Left cardiac atrium (tissue), 1 donor: ENCODE measurements around the gene CYB5RL.

DNA sequence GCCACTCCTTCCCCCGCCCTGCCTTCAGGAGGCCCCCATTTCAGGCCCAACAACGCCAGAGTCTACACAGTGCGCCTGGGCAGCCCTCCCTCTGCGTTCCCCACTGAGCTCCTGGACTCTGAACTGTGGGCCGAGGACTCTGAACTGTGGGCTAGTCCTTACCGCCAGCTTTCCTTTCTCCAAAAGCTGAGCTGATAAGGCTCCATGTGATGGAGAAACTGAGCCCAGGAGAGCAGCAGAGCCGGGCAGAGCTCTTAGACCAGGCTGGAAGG is 30.9 kb downstream of the PODN start:
- PRO-cap: no peak

- PRO-cap: no peak
Measured at GRCh38 chr1:53110275-53110924, 32.0 kb downstream of the SLC1A7 start.

GRCh38 chr1:53196962-53197682 is 498 bp downstream of the CPT2 start:
- PRO-cap: no peak

DNA sequence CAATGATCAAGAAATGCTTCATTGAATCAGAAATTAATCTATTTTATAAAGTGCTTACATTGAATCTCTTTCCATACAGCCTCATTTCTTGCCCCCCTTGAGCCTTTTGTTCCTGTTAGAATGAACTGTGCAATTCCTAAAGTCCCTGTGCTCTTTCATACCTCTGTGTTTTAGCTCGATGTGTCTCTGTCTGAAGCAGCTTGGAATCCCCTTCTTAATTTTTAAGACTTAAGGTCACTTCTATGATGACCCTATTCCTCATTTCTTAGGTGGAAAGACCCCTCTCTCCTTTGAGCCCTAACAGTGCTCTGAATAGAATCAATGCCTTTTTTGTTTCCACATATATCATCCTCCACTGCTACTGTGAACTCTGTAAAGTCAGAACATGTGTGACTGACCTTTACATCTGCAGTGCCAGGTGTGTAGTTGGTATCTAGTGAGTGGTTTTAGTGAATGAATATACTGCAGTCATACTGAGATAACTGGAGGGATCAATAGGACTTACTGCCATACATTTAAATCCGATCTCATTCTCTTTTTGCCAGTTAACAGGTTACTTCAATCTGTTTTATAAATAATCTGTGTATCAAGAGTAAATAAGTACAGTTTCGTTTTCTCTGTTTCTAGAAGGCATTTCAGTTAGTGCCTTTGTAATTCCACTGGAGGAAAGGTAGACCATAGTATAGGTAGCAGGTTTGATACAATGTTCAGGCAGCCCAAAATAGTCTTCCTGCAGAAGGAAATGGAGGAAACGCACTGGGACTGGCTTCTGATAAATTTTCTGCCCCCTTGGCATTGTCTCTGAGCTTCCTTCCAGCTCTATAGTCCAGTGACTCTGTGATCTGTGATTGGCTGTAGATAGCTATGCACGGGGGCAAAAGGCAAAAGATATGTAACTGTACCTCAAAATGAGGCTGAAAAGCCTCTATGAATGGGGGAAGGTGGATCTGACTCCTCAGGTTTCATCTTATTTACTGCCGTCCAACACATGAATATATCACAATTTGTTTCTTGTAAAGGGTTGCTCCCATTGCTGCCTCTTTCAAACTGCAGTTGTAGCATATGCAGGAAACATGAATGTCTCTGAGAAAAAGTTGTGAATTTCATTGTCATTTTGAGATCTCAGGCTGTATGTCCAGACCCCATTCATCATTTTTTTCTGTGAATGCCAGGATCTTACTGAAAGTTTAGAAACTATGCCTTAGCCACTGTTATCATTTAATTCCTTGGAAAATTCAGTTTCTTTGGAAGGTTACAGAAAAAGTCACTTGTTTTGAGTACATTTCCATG is 5.7 kb upstream of the MAGOH start:
- PRO-cap: no peak

GRCh38 chr1:53542118-53542579 is 83.0 kb downstream of the DMRTB1 start:
- PRO-cap: no peak

DNA sequence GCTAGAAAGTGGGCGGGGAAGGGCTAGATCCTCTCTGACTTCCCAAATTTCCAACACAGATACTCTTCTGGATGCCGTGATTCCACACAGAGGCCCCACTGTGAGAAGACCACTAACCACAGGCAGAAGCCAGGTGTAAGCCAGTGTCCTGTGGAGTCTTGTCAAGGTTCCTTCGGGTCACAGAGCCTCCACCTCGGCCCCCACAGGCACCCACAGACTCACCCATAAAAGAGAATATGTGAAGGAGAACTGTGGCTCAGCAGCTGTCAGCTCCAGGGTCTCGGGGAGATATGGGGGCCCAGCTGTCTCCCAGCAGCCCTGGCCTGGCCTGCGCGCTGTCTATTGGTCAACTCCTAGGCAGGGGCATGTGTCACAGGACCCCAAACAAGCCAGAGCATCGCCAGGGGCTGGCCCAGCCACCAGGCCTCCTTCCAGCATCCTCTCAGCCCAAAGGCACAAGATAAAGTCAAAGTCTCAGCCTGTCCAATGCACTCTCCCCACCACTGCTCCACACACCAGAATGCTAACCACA is 133.1 kb downstream of the DMRTB1 start:
- PRO-cap: unidirectional peak, minus-strand start at position 292 of the sequence

DNA sequence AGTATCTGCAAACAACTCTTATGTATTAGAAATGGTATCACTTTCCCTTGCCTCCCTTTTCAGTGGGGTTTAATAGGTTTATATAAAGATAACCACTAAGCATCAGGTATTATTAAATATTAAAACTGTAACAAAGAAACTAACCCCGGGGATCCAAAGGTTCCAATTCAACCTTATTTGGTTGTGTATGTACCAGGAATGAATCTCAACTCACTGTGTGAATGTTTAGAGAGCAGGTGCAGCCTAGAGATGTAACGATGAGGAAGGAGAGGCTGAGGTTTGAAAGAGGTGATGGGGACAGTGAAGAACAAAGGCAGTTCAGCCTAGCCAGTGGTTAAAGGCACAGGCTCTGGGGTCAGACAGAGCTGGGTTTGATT is 579 bp downstream of the YIPF1 start:
- PRO-cap: no peak

GRCh38 chr1:54199311-54200295 is at the start of gene CYB5RL:
Gene CYB5RL (minus strand): TSS chr1:54200030.
- PRO-cap: bidirectional peak, plus-strand start at chr1:54200194, minus-strand start at chr1:54200030

GRCh38 chr1:54216016-54216542 is 16.1 kb downstream of the MRPL37 start:
- PRO-cap: no peak

- PRO-cap: no peak
Measured at GRCh38 chr1:54229458-54230230, 29.7 kb downstream of the MRPL37 start.

- PRO-cap: no peak
Measured at GRCh38 chr1:54253444-54254211, 53.7 kb downstream of the MRPL37 start.

- PRO-cap: no peak
Measured at GRCh38 chr1:54324570-54325345, 124.8 kb downstream of the MRPL37 start.

DNA sequence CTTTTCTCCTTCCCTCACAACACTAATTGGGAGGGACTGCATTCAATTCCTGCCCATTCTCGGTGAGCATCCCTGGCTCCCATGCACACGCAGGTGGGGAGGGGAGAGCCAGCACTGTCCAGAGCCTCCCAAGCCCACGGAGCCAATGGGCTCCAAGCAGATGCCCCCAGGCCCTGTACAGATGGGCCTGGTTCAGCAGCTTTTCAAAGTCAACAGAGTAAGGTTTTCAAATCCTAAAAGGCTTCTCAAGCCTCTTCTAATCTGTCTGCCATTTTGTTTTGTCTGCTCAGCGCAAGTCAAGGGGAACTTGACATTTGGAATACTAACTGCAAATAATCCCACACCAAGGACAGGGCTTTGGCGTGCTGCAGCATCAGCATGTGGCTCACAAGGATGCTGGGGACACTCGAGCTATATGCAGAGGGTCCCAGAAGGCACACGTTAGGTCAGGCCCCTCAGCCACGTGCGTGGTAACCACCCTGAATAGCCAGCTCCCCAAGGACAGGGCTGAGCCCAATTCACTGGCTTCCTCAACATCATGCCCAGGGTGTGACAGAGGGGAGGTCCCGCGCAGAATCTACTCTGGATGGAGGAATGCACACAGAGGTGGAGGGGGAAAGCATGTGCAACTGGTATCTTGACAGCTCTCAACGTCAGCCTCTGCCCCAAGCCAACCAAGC is 136.6 kb downstream of the MRPL37 start:
- PRO-cap: no peak

DNA sequence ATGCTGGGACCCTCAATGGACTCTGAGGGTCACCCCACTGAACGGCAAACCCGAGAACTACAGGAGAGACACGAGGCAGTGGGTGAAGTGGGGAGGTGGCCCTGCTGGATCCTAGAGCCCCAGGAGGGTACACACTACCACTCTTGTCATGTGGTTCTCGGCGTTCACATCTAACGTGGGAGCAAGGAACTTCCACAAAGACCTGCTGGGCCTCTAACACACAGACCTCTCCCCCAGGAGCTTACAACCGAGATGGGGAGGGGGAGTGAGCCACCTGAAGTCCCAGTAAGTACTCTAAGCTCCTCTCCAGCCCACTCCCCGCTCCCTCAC is 154.4 kb downstream of the MRPL37 start:
- PRO-cap: no peak

GRCh38 chr1:54364797-54365469 is 165.0 kb downstream of the MRPL37 start:
- PRO-cap: no peak

- PRO-cap: no peak
Measured at GRCh38 chr1:54372955-54373651, 173.1 kb downstream of the MRPL37 start.

- PRO-cap: no peak
Measured at GRCh38 chr1:54378143-54379284, 169.5 kb upstream of the ACOT11 start.

DNA sequence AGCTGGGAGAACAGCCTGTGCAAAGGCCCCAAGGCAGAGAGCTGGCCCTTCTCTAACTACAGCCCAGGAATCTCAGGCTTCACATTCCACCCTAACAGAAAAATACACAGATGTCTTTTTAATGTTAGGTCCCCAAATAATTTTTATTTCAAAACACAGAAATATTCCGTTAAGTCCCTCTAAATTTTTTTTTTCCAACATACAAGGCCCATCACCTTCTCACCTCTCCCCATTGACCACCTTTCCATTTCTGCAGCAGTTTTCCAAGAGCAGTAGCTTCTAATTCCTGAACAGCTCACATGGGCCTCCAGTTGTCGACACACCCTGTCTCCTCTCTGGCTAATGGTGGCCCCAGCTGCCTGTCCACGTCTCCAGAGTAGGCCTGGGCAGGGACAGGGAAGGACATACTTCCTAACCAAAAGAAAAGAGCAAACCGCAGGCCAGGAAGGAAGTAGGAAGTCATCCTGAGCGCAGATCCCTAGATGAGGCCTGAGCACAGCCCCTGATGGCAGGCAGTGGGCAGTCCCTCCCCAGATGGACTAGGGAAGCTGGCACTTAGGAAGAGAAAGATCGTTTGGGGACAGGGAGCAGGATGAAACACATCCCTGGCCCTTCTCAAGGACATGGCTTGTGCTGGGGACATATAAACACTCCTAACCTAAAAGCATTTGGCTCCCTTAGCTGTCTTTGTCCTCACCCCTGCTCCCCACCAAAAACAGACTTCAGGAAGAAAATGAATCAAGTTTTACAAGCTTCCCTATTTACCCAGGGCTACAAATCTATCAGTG is 163.2 kb upstream of the ACOT11 start:
- PRO-cap: no peak

GRCh38 chr1:54396354-54396908 is 151.6 kb upstream of the ACOT11 start:
- PRO-cap: no peak

DNA sequence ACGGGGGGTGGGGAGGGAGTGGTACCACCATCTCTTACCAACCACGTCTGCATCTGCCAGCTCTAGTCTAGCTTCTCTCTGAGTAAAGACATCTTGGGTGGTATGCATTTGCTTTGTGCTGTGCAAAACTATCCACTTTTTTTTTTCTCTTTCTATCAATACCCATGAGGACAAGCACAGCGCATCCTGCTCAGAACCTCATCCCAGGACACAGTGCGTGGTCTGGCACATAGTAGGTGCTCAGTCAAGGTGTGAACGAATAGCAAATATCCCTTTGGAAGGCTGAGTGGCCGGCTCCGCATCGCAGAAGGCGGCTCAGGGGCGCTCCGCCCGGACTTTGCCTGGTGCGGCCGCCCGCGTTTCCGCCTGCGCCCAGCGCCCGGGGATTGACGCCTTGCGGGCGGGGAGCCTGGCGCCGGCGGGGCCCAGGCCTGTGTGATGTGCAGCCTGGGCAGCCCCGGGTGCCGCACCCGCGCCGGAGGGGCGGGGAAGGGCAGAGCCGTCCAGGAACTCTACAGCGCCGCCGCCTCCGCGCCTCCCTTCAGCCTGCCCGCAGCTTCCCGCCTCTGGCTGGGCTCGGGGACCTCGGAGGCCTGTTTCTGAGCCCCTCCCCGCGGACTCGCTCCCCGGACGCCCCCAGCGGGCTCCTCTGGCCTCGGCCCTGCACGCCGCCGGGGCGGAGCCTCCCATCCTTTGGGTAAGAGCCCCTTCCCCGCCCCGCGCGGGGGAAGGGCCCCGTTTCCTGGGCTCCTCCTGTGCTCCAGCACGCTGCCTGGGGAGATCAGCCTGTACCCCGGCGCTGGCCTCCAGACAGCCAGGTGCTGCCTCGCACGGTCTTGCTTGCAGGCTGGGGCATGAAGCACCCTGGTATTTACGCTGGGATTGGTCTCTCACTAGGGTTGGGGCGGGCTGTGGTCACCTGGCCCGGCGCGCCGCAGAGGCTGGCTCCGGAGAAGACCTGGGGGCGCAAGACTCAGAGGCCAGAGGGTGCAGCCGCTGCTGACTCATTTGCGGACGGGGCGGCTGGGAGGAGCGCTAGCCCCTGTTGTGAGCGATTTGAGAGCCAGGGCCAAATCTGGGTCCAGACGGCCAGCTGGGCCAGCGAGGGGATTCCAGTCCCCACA is 5.9 kb upstream of the ACOT11 start:
- PRO-cap: bidirectional peak, plus-strand start at position 496 of the sequence, minus-strand start at position 468 of the sequence